Lower leg skin (tissue), 2 donors: ENCODE data around the genes FOXA2 and SSTR4.

DNA sequence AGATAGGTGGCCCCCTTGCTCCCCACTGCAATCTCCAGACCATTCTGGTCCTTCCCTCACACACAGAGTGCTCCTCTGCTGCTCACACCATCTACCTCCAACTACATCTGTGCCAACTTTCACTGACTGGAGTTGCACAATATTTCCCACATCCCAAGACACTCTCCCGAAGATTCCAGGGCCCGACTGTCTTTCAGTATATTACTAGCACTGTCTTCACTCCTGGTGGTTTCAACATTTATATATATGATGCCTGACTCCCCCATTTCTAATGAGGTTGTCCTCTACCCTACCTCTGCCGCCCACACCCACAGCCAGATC, 21.7 kb downstream of the RALGAPA2 start:
- PRO-cap: no peak
- RAMPAGE, long total RNA, 2 experiments: no peak in any of the 2 experiments

- PRO-cap: no peak
- RAMPAGE, long total RNA, 2 experiments: no peak in any of the 2 experiments
Observed at GRCh38 chr20:21101295-21101856, 24.5 kb upstream of the KIZ start.

- PRO-cap: no peak
- RAMPAGE, long total RNA, 2 experiments: no peak in any of the 2 experiments
Observed at GRCh38 chr20:21125247-21125680, 618 bp upstream of the KIZ start.

- PRO-cap: no peak
- RAMPAGE, long total RNA, 2 experiments: no peak in any of the 2 experiments
Observed at GRCh38 chr20:21189631-21189998, 63.7 kb downstream of the KIZ start.

GRCh38 chr20:21218126-21218810, 84.9 kb upstream of the XRN2 start:
- PRO-cap: no peak
- RAMPAGE, long total RNA, 2 experiments: no peak in any of the 2 experiments

- PRO-cap: no peak
- RAMPAGE, long total RNA, 2 experiments: no peak in any of the 2 experiments
Observed at GRCh38 chr20:21515438-21515968, 1.6 kb upstream of the NKX2-2 start.

DNA sequence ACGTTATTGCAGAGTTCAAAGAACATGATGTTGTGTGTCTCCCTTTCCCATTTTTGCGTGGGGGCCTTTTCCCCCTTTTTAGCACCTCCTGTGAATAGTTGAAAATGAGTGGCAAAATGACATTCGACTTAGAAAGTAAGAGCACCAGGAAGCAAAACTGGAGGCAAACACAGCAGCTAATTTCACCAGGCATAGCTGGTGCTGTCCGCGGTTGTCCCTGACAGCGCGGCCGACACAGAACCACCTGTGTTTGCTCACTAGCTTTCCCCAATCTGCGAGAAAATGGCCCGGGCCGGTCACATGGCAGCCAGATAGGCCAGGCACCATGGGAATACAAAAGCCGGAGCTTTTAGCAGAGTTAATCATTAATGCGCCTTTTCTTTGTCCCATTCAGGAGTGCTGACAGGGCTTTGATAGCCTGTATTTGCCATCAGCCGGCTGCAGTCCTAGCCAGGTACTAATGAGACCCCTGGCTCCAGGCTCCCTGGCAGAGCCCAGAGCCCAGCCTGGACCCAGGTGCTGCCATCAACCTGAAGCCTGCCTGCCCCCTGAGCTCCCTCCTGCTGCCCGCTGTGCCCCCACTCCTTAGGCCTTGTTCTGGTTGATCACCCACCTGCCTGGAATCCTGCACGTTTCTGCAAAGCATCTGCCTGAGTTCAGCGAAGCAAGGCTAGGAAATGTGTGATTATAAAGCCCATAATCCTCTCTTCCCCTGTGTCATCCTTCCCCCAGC, 93.5 kb downstream of the FOXA2 start:
- PRO-cap: no peak
- RAMPAGE, long total RNA, 2 experiments: no peak in any of the 2 experiments

GRCh38 chr20:22578194-22578714, 6.1 kb downstream of the FOXA2 start:
- PRO-cap: no peak
- RAMPAGE, long total RNA, 2 experiments: no peak in any of the 2 experiments

DNA sequence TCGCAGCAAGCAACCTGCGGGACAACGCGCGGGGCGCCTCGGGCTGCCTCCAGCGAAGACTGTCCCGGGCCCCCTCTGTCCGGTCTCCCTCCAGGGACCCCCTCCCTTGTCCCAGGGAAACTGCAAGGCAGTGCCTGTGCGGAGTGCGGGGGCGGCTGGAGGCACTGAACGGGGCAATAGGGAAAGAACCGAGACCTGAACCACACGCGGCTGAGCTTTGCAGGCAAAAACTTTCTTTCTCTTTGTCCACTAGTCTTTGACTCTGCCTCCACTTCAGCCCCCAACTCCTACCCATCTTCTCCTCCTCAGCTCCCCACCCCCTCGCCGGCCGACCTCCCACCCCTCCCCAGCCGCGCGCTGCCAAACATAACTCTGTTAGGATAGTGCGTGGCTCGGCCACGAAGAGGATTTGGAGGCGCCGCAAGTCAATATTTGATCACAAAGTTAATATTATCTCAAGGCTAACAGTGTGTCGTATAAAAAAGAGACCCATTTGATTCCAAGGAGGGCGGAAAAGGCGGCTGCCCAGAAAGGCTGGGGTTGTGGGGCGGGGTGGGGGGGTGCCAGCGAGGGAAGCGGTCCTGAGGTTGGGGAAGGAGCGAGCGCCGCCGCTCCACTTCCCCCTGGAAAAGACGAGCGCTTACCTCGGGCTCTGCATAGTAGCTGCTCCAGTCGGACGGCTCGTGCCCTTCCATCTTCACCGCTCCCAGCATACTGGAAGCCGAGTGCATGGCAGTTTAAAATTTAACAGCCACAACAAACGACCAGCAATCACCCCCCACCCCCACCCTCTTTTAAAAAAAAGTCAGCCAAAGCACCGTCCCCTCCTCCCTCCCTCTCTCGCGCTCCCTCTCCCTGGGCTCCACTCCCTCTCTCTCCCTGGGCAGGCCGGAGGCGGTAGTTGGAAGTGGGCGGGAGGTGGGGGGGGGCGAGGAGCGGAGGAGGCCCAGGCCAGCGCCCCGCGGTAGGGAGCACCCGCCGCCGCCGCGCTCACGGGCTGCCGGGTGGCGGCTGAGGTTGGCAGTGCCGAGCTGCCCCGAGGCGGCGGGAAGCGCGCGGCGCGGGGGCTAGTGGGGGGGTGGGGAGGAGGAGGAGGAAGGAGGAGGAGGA, at the start of gene FOXA2:
FOXA2 (minus strand) TSS at position 1,025 of the 1,110 bp plus-strand sequence.
- PRO-cap: no peak
- RAMPAGE, long total RNA, 2 experiments: no peak in any of the 2 experiments

DNA sequence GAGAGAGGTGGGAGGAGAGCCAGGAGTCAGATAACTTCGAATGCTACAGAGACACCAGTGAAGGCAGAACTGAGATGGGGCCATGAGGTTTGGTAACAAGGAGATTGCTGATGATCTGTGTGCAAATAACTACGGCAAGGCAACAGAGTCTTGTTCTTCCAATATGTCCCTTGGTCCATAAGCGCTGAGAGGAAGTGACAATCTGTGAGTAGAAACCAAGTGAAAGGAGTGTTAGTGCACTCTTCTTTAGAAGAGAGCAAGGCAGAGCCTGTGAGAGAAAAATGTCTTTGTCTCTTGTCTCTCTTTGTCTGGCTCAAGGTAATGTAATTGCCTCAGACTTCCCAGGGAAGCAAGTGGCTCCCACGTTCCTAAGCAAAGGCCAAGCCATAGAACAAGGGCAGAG, 211.3 kb upstream of the FOXA2 start:
- PRO-cap: no peak
- RAMPAGE, long total RNA, 2 experiments: no peak in any of the 2 experiments

DNA sequence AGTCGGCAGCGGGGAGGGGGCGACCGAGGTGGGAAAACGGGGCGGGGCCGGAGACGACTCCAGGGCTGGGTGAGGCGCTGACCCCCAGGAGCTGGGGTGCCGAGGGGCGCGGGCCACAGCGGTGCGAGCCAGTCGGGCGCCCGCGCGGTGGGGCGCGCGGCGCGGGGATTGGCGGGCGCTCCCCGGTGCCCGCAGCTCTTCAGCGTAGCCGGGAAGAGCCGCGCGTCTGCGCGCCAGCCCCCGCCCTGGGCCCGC, at the start of gene SSTR4:
SSTR4 (plus strand) TSS at position 151 of the 255 bp plus-strand sequence.
- PRO-cap: no peak
- RAMPAGE, long total RNA, 2 experiments: no peak in any of the 2 experiments

DNA sequence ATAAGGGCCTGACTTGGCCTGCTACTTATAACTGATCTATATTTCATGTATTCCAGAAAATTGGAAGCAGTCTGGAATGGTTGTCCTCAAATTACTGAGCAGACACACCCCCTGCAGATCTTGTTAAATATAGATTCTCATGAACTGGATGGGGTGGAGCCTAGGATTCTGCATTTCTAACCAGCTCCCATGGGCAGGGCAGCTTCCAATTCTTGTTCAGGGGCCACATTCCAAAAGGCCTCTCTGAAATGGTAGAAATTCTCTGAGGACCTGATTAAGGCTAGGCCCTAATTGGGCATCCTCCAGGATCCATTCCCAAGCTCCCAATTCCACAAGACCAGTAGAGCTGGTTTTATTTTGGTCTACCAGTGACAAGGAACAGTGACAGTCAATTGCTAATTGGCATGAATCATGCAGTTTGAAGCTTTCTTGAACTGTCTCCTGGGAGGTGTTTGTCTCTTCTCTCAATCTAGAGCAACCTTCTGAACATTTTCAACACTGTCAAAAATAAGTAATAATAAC, 3.1 kb downstream of the THBD start:
- PRO-cap: no peak
- RAMPAGE, long total RNA, 2 experiments: no peak in any of the 2 experiments

DNA sequence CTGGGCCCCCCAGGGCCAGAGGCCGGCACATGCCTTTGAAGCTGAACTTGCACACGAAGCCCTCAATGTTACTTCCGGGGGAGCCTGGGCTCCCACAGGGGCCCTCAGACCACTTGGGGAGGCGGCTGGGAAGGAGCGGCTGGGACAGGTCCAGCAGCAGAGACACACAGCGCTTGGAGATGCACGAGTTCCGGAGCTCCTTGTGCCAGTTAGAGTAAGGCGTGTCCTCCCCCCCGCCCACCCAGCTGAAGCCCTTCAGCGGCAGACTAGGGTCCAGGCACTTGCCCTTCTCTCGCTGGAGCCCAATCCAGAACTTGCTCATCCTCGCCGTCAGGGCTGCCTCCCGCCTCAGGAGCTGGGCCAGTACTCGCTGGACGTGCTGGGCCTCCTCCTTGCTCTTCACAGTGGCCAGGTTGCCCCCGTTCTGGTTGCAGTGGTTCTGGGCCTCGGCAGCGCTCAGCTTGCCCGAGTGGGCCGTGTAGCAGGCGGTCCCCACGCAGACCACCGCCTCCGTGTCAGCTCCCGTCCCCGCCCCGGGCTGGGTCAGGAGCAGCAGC, 442 bp downstream of the CD93 start:
- PRO-cap: bidirectional peak, plus-strand start at position 116 of the sequence, minus-strand start outside the sequence
- RAMPAGE, long total RNA, 2 experiments: no peak in any of the 2 experiments

GRCh38 chr20:23160452-23161059, 74.4 kb upstream of the CD93 start:
- PRO-cap: no peak
- RAMPAGE, long total RNA, 2 experiments: no peak in any of the 2 experiments

- PRO-cap: no peak
- RAMPAGE, long total RNA, 2 experiments: no peak in any of the 2 experiments
Observed at GRCh38 chr20:23161403-23161934, 75.3 kb upstream of the CD93 start.

DNA sequence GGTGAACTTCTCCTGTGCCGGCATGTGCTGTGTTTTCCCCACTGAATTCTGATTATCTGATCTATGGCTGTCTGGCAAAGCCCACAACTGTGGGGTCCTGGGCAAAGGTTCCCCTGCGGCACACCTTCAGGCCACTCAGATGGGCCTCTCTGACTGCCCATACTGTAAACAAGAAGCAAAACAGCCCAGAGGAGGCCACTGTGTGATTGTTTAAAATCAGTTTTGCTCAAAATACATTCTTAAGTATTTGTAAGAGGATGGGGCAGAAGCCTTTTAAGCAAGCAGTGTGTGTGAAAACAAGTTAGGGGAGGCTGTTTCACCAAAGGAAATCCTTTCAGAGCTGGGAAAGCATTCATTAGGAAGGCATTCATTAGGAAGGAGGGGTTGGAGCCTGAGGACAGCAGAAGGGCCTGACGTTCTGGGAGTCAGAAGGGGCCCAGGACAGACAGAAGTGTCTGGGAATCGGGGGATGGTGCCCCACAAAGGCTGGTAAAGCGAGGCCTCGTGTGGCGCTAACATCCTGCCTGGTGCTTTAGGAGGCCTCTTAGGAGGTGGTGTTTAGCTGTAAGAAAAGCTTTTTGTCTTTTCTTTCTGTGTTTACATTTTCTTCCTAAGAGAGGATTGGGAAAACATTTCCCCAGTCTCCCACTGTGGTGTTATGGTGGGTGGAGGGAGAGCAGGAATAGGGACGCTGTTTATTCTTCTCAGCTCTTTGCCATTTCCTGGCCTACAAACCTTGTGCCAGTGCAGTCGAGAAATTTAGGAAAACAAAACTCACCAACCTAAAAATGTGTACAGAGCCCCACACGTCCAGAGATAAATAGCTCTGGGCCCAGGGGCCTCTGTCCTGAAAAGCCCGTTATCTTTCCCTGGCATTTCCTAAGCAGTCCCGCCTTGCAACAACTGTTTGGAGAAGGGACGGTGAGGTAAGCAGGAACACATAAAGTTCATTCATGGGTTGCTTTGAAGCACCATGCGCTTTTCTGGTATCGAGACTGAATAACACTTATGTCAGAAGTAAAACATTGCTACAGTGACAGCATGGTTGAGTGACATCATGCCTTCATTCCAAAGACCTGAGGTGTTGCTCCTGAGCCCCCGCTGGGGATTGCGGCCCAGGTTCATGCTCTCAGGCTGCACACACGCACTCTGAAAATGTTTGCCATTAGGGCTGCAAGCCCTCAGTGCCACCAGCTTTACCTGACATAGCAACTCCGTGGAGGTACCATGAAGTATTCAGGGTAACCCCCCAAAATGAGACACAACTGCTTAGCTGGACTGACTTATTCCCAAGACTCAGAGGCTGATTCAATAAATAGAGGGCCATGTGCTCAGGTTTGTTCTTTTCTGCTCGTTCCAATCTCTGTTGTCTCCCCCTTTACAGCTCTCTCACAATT, 80.3 kb upstream of the NXT1 start:
- PRO-cap: no peak
- RAMPAGE, long total RNA, 2 experiments: no peak in any of the 2 experiments

- PRO-cap: no peak
- RAMPAGE, long total RNA, 2 experiments: no peak in any of the 2 experiments
Observed at GRCh38 chr20:23349447-23349868, 1.1 kb upstream of the NXT1 start.

- PRO-cap: no peak
- RAMPAGE, long total RNA, 2 experiments: no peak in any of the 2 experiments
Observed at GRCh38 chr20:23353309-23353899, 2.8 kb downstream of the NXT1 start.

GRCh38 chr20:23357622-23358583, 4.1 kb upstream of the GZF1 start:
- PRO-cap: bidirectional peak, plus-strand start at chr20:23358367, minus-strand start at chr20:23358134
- RAMPAGE, long total RNA, 2 experiments: start-site peak on the minus strand in 1 of 2 experiments, at chr20:23358119-23358131 at its widest, 9 reads per replicate

DNA sequence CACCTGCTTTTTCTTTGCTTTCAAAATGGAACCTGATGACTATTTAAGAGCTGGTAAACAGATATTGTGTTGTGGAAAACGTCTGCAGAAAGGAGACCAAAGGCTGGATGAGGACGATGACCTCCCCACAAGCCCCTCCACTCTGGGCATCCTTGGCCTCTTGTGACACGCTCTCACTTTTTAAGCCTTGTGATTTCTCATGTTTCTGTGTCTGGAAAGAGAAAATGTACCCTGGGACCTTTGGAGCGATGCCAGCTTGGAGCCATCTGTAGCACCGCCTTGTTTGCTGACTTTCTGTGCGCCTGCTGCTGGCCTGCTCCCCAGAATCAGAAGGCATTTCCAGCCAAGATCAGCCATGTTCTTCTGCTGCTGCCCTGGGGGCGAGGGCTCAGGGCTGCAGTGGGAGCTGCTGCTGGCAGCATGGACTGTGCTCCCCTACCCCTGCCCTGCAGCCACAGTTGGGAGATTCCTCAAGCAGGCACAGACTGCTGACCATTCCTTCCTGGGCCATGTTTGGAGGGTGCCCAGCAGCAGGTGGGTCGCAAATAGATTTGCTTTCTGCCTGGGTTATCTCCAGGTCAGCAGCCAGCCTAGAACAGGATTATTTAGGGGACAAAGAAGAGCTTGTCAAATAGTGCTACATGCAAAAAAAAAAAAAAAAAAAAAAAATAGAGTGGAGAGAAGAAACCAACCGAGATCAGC, 3.4 kb upstream of the CSTL1 start:
- PRO-cap: no peak
- RAMPAGE, long total RNA, 2 experiments: no peak in any of the 2 experiments